Hepatocyte (in vitro differentiated cells and primary cell): ENCODE data around the gene SLC39A13.

DNA sequence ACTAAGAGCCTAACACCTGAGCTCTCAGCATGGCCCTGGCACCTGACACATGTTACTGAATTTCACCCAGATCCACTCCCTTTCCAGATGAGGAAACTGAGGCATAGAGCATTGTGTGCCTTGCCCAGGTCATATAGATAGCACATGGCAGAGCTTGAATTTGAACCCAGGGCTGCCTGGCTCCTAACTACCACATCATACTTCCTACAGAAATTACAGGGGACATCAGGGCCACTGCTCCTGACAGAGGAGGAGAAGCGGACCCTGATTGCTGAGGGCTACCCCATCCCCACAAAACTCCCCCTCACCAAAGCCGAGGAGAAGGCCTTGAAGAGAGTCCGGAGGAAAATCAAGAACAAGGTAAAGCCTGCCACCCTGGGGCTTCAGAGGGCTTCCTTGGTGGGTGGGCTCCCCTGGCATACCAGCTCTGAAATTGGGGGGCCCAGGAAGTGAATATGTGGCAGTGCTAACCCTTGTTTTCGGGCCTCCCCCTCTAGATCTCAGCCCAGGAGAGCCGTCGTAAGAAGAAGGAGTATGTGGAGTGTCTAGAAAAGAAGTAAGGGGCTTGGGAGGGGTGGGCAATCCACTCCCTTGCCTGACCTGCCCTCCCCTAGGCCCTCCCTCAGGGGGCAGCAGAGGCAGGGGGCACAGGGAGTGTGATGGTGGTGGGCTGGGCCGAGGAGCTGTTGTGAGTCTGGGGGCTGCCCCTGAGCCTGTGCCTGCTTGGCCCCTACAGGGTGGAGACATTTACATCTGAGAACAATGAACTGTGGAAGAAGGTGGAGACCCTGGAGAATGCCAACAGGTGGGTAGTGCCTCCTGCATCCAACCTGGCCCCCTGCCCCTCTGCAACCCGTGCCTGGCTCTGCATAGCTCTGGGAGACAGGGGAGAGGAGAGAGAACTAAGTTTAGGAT, 34.9 kb upstream of the DGKZ start:
- RAMPAGE, long total RNA = no peak
- RRBS = no CpG with 5 or more reads among the region's 8 CpGs

DNA sequence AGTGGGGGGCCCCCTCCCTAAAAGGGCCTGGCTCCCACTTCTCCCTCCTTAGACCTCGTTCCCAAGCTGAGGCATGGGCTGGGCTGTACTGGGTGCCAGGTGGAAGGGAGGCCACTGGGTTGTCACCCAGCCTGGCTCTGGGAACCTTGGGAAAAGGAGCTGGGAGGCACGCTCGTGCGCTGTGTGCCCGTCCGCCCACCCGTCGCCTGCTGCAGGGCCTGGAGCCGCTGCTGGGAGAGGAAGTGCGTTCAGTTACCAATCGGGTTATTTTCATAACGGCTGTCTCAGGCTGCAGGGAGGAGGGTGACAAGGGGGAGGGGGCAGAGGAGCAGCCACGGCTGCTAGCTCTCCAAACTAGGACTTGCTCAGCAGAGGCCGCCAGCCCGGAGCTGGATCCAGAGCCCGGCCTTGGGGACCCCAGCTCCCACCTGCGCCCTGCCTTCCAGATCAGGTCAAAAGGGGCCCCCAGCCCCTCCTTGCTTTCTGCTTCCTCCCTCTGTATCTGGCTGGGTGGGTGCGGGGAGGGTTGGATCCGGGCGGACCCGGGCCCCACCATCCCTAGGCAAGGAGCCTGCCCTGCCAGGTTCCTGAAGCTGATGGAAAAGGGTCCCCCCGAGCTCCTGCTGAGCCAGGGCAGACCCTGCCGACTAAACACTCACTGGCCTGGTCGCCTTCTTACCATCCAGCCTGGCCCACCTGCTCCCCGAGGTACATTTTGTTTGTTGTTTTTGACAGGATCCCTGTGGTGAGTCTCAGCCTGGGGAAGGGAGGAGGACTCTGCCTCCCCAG, 14.2 kb downstream of the DGKZ start:
- RAMPAGE, long total RNA = no peak
- RRBS = no CpG with 5 or more reads among the region's 25 CpGs

- RAMPAGE, long total RNA = no peak
- RRBS = no CpG with 5 or more reads among the region's 2 CpGs
These were observed 39.5 kb downstream of the AMBRA1 start for GRCh38 chr11:46554142-46554840.

DNA sequence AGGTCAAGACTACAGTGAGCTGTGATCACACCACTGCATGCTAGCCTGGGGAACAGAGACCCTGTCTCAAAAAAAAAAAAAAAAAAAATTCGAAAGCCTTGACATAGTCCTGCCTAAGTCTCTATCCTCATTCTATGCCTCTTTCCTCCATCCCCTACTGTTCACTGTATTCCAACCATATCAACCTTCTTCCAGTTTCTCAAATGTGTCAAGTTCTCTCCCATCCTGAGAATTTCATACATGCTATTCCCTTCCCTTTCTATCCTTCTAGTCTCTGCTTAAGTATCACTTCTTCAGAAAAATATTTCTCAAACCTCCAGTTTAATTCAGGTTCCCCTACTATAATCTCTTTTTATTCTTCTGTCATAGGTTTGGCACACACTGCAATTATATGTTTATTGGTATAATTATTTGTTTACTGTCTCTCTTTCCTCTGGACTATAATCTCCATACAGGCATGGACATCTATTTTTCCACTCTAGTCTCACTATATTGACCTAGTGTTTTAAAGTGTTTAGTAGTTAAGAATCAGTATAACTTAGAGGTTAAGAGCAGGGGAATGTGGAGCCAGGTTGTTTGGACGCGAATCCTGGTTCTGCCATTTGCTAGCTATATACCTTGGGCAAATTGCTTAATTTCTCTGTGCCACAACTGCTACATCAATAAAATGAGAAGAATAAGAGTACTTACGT, 11.6 kb downstream of the AMBRA1 start:
- RAMPAGE, long total RNA = no peak
- RRBS = no CpG with 5 or more reads among the region's 4 CpGs

DNA sequence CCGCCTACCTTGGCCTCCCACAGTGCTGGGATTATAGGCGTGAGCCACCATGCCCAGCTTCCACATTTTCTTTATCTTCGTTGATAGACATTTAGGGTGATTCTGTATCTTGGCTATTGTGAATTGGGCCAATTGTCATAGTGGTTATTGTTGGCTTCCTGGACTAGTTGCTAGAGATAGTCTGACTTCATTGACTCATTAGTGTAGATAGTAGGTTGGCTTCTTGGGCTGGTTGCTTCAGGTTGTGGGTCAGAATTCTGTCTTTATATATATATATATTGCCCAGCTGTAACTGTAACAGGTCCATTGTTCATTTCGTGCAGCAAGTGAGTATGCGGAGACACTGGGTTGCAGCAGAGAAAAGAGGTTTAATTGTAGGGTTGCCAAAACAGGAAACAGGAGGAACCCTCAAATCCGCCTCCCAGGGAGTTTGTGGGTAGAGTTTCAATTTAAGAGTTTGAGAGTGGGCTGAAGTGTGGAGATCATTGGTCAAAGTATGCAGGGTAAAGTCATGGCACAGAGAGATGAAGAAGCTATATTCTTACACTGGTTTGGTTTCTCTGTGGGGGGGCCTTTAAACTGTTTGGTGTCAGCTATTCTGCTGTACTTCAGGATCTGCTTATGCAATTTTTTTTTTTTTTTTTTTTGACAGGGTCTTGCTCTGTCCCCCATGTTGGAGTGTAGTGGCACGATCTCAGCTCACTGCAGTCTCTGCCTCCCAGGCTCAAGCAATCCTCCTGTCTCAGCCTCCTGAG, 22.1 kb downstream of the ATG13 start:
- RAMPAGE, long total RNA = no peak
- RRBS = no CpG with 5 or more reads among the region's 7 CpGs

GRCh38 chr11:46895716-46896157, 22.6 kb downstream of the LRP4 start:
- RAMPAGE, long total RNA = no peak
- RRBS = 54% methylated on average over 4 of the region's 9 CpGs

- RAMPAGE, long total RNA = no peak
- RRBS = no CpG with 5 or more reads among the region's 10 CpGs
These were observed 14.6 kb downstream of the LRP4 start for GRCh38 chr11:46903661-46904292.

GRCh38 chr11:47012028-47012492, 75.5 kb downstream of the CSTPP1 start:
- RAMPAGE, long total RNA = no peak
- RRBS = no CpG with 5 or more reads among the region's 2 CpGs

GRCh38 chr11:47175970-47176520, 634 bp downstream of the ARFGAP2 start:
- RAMPAGE, long total RNA = no peak
- RRBS = under 1% methylated on average over 8 of the region's 21 CpGs

- RAMPAGE, long total RNA = no peak
- RRBS = no CpG with 5 or more reads among the region's 10 CpGs
These were observed 2.4 kb upstream of the ARFGAP2 start for GRCh38 chr11:47178987-47179477.

GRCh38 chr11:47358572-47359108, 6.1 kb upstream of the MYBPC3 start:
- RAMPAGE, long total RNA = no peak
- RRBS = 85% methylated on average over 1 of the region's 15 CpGs

- RAMPAGE, long total RNA = no peak
- RRBS = no CpG with 5 or more reads among the region's 11 CpGs
These were observed 10.0 kb downstream of the SPI1 start for GRCh38 chr11:47368405-47368604.

- RAMPAGE, long total RNA = no peak
- RRBS = 70% methylated on average over 3 of the region's 20 CpGs
These were observed 1.7 kb downstream of the SPI1 start for GRCh38 chr11:47376249-47377480.

DNA sequence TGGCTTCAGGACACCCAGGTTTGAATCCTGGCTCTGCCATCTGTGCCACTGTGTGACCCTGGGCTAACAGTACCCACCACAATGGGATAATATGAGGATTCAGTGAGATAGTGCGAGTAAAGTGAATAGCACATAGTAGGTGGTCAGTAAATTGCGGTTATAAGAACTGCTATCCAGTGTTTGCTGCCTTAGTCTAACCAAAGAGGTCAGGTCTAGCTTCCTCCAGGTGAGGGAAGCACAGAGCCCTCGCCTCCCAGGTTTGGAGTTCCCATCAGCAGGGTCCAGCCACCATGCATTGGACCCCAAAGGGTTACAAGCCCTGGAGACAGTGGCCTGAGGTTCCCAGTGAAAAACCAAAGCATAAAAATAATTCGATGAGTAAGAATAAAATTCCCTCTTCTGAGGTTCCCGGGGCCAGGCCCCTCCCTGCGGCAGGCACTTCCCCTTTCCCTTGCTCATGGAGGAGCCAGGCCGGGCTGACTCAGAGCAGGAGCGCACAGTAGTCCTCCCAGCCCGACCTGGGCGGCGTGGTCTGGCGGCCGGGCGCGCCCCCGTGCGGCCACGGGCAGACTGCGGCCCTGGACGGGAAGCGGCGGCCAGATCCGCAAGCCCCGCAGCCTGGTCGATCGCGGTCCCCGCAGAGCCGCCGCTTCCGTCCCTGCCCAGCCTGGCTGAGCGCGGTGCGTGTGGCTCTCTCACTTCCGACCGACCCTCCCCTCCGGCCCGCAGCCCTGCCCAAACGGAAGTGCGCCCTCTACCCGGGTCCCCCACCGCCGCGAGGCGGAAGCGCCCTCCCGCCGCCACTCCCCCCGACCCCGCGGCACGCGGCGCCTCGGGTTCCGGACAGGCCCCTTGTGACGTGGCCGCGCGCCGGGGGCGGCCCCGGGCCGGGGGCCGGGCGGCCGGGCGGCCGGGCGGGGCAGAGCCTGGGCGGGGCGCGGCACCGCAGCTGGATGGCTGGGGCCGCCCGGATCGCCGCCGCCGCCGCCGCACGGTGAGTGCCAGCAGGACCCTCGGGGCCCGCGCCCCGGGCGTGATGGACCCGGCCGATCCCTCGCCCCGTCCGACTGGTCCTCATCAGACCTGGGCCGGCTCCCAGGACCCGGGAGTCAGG, at the start of gene SLC39A13:
Gene SLC39A13, plus strand, starts transcription at position 922 of the 1,114 bp plus-strand sequence.
- RAMPAGE, long total RNA = no peak
- RRBS = 1% methylated on average over 52 of the region's 95 CpGs

GRCh38 chr11:47409620-47410424, 1.4 kb downstream of the SLC39A13 start:
- RAMPAGE, long total RNA = no peak
- RRBS = no CpG with 5 or more reads among the region's 32 CpGs

DNA sequence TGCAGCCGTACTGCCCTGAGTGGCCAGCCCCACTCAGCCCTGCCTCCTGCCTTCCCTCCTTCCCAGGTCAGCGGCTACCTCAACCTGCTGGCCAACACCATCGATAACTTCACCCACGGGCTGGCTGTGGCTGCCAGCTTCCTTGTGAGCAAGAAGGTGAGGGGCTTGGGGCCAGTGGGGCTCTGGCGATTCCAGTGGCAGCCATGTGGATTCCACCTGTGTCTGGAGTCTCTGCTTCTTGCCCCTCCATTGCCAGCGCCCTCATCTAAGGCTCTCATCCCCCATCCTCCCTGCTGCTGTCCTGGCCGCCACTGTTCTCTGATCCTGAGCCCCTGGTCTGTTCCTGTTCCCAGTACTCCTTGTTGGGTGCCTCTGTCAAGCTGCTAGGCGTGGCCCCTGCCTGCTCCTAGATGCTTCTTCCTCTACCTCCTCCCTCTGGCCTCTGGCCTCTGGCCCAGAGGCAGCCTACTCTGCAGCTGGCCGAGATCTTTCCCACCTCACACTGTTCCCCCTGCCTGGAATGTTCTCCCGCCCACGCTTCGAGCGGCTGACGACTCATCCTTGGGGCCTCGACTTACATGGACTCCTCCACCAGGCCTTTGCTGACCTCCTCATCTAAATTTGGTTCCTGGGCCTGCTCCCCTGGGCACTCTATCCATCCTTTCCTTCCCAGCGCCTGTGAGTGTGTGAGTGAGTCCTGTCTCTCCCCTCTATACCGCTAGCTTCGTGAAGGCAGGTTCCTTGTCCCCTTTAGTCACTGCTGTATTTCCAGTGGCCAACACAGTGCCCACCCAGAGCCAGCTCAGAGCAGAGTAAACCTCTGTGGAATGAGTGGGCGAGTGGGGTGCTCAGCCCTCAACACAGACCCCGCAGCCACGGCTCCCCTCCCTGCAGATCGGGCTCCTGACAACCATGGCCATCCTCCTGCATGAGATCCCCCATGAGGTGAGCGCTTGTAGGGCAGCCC, 5.4 kb downstream of the SLC39A13 start:
- RAMPAGE, long total RNA = no peak
- RRBS = no CpG with 5 or more reads among the region's 23 CpGs

DNA sequence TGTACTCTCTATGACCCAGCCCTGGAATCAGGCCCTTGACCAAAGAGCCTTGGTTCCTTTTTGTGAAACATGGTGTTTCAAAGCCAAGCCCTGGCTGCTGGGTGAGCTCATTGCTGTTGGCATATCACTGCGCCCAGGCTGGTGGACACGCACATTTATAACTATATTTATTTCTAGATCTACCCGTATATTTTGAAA, 8.3 kb upstream of the PSMC3 start:
- RAMPAGE, long total RNA = no peak
- RRBS = no CpG with 5 or more reads among the region's 3 CpGs

- RAMPAGE, long total RNA = no peak
- RRBS = no CpG with 5 or more reads among the region's 2 CpGs
These were observed 20.1 kb downstream of the CELF1 start for GRCh38 chr11:47532832-47533213.

- RAMPAGE, long total RNA = no peak
- RRBS = no CpG with 5 or more reads among the region's 2 CpGs
These were observed 2.1 kb downstream of the FNBP4 start for GRCh38 chr11:47765080-47765498.

- RAMPAGE, long total RNA = no peak
- RRBS = no CpG with 5 or more reads among the region's 3 CpGs
These were observed 45.6 kb downstream of the PTPRJ start for GRCh38 chr11:48025926-48026447.